A375 (cell line): ENCODE measurements around a stretch of chr5.

GRCh38 chr5:80960453-80961662 lies 695 bp downstream of the RASGRF2 start:
- RAMPAGE, long total RNA = no peak

GRCh38 chr5:80974666-80975521 lies 14.7 kb downstream of the RASGRF2 start:
- RAMPAGE, long total RNA = no peak

- RAMPAGE, long total RNA = no peak
Measured at GRCh38 chr5:81232419-81233053, 586 bp upstream of the CKMT2 start.

DNA sequence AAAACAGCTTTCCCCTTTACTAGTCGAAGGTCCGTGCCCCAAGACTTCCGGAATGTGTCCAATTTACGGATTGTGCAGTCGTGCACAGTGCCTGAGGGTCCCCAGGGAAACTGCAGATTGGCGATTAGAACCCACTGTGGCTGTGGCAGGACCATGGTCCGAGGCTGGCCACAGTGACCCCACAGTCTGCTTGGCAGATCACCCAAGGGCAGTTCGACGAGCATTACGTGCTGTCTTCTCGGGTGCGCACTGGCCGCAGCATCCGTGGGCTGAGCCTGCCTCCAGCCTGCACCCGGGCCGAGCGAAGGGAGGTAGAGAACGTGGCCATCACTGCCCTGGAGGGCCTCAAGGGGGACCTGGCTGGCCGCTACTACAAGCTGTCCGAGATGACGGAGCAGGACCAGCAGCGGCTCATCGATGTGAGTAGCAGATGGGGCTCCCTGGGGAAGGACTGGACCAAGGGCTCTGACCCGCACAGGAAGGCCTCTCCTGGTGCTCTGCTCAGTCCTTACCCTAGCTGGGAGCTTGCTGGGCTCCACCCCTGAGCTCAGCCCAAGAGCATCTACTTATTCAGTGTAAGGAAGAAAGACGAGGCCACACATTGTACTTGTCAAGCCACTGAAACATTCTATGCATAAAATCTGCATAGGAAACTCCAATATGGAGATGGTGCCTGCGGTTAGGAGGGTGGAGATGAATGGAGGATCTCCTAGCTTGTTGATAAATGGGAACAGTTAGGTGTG lies 21.8 kb downstream of the CKMT2 start:
- RAMPAGE, long total RNA = no peak

DNA sequence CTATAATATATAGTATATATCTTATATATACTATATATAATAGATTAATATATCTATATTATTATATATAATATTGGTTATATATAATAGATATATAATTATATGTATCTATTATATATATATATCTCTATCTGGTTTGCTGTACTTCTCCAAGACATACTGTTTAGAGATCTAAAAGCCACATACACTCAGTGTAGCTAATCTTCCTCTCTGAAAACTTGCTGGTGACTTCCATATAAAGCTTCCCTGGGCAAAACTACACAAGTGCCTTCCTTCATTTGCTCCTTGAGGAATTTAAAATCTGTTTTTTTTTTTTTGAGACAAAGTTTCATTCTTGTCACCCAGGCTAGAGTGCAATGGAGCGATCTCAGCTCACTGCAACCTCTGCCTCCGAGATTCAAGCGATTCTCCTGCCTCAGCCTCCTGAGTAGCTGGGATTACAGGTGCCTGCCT lies 5.2 kb upstream of the ZCCHC9 start:
- RAMPAGE, long total RNA = no peak

GRCh38 chr5:81300724-81301167 lies 641 bp upstream of the ZCCHC9 start:
- RAMPAGE, long total RNA = no peak

GRCh38 chr5:81304632-81305039 lies 3.2 kb downstream of the ZCCHC9 start:
- RAMPAGE, long total RNA = no peak

DNA sequence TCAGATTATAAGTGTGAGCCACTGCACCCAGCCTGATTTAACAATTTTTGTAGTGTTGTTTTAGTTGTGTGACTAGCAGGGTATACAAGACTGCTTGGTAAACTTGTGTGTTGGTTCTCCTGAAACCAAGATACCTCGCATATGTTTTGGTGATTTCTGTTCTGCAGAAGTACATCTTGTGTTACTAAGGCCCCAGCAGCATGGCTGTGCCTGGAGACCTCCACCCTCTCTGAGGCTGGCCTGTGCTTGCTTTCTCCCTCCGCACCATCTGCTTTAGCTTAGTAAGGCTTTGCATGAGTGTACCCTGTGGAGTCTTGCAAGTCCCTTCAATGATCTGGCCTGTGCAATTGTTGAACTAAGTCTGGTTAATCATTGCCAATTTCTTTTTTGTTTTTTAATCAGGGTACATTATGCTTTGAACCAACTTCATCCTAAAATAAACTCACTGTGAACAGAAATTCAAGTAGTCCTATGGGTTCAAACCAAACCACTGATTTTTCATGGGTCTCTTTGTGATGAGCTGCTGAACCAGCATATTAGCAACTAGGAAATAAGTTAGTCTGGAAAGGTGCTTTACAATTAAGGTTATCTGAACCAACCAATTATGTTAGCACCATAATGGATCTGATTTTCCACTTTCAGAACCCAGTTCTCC lies 32.3 kb downstream of the ACOT12 start:
- RAMPAGE, long total RNA = no peak

GRCh38 chr5:82106775-82107182 lies 135.0 kb downstream of the ATG10 start:
- RAMPAGE, long total RNA = no peak

DNA sequence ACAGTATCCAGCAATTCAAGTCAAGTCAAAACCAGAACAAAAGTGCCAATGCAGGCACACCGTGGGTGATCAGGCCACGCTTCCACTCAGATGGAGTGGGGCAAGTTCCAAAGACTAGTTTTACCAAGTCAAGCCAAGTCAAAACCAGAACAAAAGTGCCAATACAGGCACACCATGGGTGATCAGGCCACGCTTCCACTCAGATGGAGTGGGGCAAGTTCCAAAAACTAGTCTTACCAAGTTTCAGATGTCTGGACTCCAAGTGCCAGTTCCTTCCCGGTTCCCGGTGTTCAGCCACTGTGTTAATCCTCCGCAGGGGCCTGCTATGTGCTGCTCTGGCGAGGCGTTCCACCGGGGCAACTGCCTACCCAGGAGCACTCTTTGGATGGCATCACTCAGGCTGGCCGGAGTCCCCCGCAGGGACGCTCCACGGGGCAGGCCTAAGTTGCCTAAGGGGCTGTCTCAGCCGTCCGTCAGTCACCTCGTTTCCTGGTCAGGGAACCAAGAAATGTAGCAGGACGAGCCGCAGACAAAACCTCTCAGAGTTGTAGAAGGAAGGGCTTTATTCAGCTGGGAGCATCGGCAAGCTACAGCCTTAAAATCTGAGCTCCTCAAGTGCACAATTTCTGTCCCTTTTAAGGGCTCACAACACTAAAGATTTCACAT lies 5.2 kb downstream of the RPS23 start:
- RAMPAGE, long total RNA = no peak

- RAMPAGE, long total RNA = no peak
Measured at GRCh38 chr5:82384092-82384531, 106.0 kb upstream of the RPS23 start.

- RAMPAGE, long total RNA = no peak
Measured at GRCh38 chr5:82406130-82406735, 128.1 kb upstream of the RPS23 start.

GRCh38 chr5:83472375-83473370 lies 1.1 kb downstream of the VCAN start:
- RAMPAGE, long total RNA = no peak

DNA sequence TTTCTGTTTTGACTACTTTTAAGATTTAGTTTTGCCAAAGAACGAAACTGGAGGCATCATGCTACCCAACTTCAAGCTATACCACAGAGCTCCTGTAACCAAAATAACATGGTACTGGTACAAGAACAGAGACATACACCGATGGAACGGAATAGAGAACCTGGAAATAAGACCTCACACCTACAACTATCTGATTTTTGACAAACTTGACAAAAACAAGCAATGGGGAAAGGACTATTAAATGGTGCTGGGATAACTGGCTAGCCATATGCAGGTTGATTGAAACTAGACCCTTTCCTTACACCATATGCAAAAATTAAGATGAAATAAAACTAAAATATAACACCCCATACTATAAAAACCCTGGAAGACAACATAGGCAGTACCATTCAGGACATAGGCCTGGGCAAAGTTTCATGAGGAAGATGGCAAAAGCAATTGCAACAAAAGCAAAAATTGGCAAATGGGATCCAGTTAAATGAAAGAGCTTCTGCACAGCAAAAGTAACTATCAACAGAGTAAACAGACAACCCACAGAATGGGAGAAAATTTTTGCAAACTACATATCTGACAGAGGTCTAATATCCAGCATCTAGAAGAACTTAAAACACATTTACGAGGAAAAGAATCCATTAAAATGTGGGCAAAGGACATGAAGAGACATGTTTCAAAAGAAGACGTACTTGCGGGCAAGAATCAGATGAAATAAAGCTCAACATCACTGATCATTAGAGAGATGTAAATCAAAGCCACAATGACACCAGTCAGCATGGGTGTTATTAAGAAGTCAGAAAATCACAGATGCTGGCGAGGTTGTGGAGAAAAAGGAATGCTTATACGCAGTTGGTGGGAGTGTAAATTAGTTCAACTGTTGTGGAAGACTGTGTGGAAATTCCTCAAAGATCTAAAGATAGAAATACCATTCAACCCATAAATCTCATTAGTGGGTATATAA lies 37.8 kb downstream of the RASA1 start:
- RAMPAGE, long total RNA = no peak

- RAMPAGE, long total RNA = no peak
Measured at GRCh38 chr5:87383683-87384602, 28.8 kb downstream of the CCNH start.

DNA sequence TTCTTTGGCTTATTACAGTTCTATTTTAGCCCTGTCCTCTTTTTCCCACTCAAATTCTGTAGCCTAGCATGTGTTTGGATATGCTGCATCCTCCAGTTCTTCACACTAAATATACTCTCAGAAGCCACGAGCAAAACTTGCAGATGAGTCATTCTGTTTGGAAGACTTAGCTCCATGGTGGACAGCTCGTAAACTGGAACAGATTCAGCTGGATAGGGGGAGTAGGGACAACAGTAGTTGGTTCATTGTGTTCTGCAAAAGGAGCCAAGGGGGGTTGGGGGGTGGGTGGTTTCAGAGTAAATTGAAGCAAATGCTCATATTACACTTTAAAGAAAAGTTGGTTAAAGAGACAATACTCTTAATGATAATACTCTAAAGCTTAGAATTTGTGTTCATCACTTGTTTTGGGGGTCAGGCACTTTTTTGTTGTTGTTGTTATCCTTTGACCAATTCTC lies 369.3 kb downstream of the TMEM161B start:
- RAMPAGE, long total RNA = no peak

DNA sequence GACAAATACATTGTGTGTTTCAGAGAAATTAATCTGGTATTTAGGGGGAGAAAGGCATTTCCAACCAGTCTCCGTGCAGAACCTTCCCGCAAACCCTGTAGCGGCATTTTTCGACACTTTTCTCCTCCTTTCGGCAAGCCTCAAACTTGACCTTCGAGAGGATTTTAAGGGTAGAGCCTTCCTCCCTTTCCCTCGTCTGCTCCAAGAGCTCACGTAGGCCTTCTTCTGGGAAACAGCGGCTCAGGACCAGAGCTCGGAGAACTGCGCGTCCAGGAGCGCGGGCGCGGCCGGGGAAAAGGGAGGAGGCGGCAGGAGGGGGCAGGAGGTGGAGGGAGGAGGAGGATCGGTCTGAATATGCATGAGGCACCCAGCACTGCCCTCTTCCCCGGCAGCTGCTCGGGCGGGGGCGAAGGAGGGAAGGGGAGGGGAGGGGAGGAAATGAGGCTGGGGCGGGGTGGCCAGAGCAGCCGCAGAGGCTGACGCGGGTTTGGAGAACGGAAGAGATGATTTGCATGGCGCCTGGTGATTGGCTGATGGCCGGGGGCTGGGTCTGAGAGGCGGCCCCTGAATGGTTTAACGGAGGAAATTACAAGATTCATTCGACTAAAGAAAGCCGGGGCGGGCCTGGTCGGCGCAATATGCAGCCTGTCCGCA lies 127.5 kb downstream of the TMEM161B start:
- RAMPAGE, long total RNA = no peak

- RAMPAGE, long total RNA = no peak
Measured at GRCh38 chr5:88143132-88143674, 125.4 kb downstream of the TMEM161B start.

- RAMPAGE, long total RNA = no peak
Measured at GRCh38 chr5:88269785-88269965, 1.0 kb upstream of the TMEM161B start.

GRCh38 chr5:88561272-88561514 lies 292.5 kb upstream of the TMEM161B start:
- RAMPAGE, long total RNA = no peak